Keratinocyte (primary cell): Measurements from ENCODE around the genes CIB2, CTSH and RASGRF1.

GRCh38 chr15:78000640-78001498 is 76.6 kb downstream of the TBC1D2B start:
CAGE:
- cytosol, long polyA minus RNA, result no peak
- cytosol, long polyA plus RNA, result no peak
- long polyA plus RNA, result no peak
- nucleus, long polyA minus RNA, result no peak
- nucleus, long polyA plus RNA, result no peak

DNA sequence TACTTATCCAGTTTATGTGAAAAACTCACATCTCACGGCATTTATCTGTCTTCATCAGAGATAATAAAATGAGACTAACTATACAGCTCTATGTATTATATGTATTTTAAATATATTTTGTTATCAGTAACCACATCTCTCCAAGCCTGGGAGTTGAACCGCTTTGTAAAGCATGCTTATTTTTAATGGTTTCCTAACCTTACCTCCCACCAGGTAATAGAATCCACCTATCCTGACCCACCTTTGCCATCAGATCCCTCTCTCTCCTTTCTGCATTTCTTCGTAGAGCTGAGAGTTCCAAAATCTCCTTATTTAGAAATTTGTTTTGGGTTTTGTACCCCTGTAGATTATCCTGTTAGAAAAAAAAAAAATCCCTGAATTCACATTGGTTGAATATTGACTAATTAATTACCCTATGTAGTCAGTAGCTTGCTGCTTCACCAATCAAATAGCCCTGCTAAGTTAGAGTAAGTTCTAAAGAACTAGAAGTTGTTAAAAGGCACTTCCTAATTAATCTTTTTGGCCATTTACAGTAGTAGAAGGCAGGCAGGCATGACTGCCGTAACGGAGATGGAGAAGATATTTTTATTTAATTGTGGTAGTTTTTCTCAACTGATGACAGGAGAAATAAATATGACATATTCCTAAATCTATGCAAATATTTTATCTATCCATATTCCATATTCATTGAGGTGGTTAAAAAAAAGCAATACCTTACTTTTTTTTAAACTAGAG is 59.7 kb downstream of the TBC1D2B start:
CAGE:
- cytosol, long polyA minus RNA, result no peak
- cytosol, long polyA plus RNA, result no peak
- long polyA plus RNA, result no peak
- nucleus, long polyA minus RNA, result no peak
- nucleus, long polyA plus RNA, result no peak

GRCh38 chr15:78035399-78035796 is 42.1 kb downstream of the TBC1D2B start:
CAGE:
- cytosol, long polyA minus RNA, result no peak
- cytosol, long polyA plus RNA, result no peak
- long polyA plus RNA, result no peak
- nucleus, long polyA minus RNA, result no peak
- nucleus, long polyA plus RNA, result no peak

DNA sequence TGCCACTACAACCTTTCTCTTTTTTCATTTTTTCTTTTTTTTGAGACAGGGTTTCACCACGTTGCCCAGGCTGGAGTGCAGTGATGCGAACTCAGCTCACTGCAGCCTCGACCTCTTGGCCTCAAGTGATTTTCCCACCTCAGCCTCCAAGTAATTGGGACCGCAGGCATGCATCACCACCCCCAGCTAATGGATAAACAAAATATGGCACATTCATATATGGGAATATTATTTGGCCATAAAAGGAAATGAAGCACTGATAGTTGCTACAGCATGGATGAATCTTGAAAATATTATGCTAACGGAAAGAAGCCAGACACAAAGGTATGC is 34.2 kb downstream of the TBC1D2B start:
CAGE:
- cytosol, long polyA minus RNA, result no peak
- cytosol, long polyA plus RNA, result no peak
- long polyA plus RNA, result no peak
- nucleus, long polyA minus RNA, result no peak
- nucleus, long polyA plus RNA, result no peak

DNA sequence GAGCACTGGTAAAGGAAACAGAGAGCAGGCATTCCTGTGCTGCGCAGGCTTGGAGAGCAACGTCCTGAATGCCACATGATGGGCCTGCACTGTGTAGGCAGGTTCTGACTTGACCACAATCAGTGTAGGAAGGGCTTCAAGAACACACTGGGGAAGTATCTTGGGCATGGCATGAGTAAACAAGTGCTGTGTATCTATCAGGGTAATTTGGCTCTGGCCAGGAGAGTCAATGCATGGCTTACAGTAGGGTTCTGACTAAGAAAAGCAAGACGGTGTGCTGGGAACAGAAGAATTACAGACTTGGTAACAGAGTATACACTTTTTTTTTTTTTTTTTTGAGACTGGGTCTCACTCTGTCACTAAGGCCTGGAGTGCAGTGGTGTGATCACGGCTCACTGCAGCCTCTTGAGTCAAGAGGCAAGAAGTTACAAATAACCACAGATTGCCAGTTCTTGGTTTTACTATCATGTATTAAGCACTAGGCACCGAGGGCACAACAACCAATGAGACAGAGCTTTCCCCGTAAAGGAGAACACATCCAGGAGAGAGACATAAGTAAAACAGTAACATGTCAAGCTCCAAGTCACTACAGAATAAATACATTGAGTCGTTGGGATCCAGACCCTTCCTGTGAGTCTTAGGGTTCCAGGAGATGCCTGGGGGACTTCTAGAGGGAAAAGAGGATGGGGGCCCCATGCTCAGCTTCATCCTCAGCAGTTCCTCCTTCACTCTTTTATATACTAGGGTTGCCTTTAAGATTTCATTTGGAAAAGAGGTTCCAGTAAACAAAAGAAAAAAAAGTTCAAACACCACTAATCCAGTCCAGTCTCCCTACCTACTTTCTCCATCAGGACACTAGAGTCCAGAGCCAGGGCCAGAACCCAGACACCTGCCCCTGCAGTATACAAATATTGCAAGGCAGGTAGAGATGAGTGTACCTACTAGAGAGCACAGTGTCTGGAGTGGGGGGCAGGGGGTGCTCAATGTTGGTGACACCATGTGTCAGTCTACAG is 30.4 kb downstream of the TBC1D2B start:
CAGE:
- cytosol, long polyA minus RNA, result no peak
- cytosol, long polyA plus RNA, result no peak
- long polyA plus RNA, result no peak
- nucleus, long polyA minus RNA, result no peak
- nucleus, long polyA plus RNA, result no peak

DNA sequence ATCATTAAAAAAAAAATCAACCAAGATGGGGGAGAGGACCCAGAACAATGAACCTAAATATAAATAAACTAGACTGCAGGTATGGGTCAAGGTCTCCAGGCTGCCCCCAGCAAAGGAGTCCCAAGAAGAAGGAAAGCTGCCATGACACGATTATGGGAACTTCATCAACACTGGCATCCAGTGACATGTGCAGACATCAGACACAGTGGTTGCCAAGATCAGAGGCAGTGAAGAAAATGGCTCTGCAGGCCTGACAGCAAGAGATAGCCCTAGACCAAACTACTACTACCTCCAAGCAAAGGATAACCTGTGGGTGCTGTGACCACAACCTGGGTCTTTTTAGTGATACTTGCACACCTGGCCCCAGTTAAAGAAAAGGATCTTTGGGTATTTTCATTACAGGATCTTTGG is 22.2 kb downstream of the TBC1D2B start:
CAGE:
- cytosol, long polyA minus RNA, result no peak
- cytosol, long polyA plus RNA, result no peak
- long polyA plus RNA, result no peak
- nucleus, long polyA minus RNA, result no peak
- nucleus, long polyA plus RNA, result no peak

DNA sequence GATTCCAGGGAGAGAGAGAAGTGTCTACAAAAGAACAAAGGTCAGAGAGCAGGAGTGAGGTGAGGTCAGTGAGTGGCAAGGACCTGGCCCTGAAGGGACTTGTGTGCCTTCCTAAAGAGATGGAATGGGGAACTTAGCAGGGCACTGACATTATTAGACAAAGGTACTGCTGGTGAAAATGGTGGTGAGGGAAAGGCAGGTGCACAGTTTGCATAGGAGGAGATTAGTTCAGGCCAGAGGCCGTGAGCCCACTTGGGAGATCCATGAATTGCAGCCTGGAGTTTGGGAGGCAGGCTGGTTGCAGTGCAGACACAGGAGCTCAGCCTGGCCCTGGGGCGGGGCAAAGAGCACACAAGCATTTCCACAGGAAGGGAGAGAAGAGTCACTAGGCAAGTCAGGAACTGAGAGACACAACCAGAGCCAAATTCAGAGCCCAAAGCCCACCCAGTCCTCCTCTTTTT is 21.2 kb downstream of the TBC1D2B start:
CAGE:
- cytosol, long polyA minus RNA, result no peak
- cytosol, long polyA plus RNA, result no peak
- long polyA plus RNA, result no peak
- nucleus, long polyA minus RNA, result no peak
- nucleus, long polyA plus RNA, result no peak

CAGE:
- cytosol, long polyA minus RNA, result no peak
- cytosol, long polyA plus RNA, result no peak
- long polyA plus RNA, result no peak
- nucleus, long polyA minus RNA, result no peak
- nucleus, long polyA plus RNA, result no peak
These were observed 13.6 kb downstream of the TBC1D2B start for GRCh38 chr15:78063777-78064472.

DNA sequence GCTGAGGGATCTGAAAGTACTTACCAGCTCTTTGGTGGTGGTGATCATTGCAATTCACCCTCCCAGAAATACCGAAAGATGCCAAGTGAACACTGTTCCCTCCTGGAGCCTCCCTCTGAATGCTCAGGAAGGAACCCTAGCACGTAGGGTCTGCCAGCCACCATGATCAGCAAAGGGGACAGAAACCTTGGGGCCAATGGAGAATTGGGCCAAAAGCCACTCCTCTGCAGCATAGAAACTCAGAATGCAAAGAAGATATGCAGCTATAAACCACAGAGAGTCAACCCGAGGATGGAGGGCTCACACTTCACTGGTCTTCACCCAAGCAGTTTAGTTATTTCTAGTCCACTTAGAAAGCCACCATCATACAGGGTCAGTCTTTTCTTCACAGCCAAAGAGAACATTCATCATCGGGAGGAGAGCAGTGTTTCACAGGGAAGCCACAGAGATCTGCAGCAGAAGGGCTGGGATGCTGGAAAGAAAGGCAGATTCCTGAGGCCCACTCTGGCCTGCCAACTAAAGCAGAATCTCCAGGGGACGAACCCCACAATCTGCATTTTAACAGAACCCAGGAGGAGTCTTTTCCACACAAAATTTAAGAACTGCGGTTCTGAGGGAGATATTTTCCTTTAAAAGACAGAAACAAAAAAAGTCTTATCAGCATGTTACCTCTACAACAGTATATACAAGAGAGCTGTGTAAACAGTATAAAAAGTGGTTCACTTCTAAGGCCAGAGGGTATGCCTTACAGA is 11.3 kb downstream of the TBC1D2B start:
CAGE:
- cytosol, long polyA minus RNA, result no peak
- cytosol, long polyA plus RNA, result no peak
- long polyA plus RNA, result no peak
- nucleus, long polyA minus RNA, result no peak
- nucleus, long polyA plus RNA, result no peak

CAGE:
- cytosol, long polyA minus RNA, result no peak
- cytosol, long polyA plus RNA, result no peak
- long polyA plus RNA, result no peak
- nucleus, long polyA minus RNA, result no peak
- nucleus, long polyA plus RNA, result no peak
These were observed at the start of gene CIB2 for GRCh38 chr15:78130834-78132147. Gene CIB2 (minus strand): TSS chr15:78131445.

CAGE:
- cytosol, long polyA minus RNA, result no peak
- cytosol, long polyA plus RNA, result no peak
- long polyA plus RNA, result no peak
- nucleus, long polyA minus RNA, result no peak
- nucleus, long polyA plus RNA, result no peak
These were observed 405 bp downstream of the HYKK start for GRCh38 chr15:78507794-78508169.

CAGE:
- cytosol, long polyA minus RNA, result no peak
- cytosol, long polyA plus RNA, result no peak
- long polyA plus RNA, result no peak
- nucleus, long polyA minus RNA, result no peak
- nucleus, long polyA plus RNA, result no peak
These were observed 1.3 kb downstream of the PSMA4 start for GRCh38 chr15:78541480-78541986.

CAGE:
- cytosol, long polyA minus RNA, result no peak
- cytosol, long polyA plus RNA, result no peak
- long polyA plus RNA, result no peak
- nucleus, long polyA minus RNA, result no peak
- nucleus, long polyA plus RNA, result no peak
These were observed 54.2 kb downstream of the ADAMTS7 start for GRCh38 chr15:78756966-78757593.

DNA sequence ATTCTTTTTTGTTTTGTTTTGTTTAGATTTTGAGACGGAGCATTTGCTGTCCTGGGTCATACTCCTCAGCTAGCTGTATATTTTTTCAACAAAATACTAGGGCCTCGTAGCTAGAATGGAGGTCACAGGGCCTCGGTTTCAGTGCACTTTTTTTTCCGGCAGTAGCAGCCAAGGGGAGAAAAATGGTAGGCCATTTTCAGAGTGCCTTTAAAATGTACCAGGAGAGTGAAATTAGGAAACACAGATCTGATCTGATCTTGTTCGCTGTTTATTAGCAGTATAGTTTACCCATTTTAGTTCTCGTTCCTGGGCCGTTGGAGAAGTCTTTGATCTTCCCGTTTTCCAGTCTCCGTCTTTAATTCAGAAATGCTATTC is 3.7 kb downstream of the MORF4L1 start:
CAGE:
- cytosol, long polyA minus RNA, result no peak
- cytosol, long polyA plus RNA, result no peak
- long polyA plus RNA, result no peak
- nucleus, long polyA minus RNA, result no peak
- nucleus, long polyA plus RNA, result no peak

GRCh38 chr15:78909855-78910426 is 34.9 kb downstream of the CTSH start:
CAGE:
- cytosol, long polyA minus RNA, result no peak
- cytosol, long polyA plus RNA, result no peak
- long polyA plus RNA, result no peak
- nucleus, long polyA minus RNA, result no peak
- nucleus, long polyA plus RNA, result no peak

DNA sequence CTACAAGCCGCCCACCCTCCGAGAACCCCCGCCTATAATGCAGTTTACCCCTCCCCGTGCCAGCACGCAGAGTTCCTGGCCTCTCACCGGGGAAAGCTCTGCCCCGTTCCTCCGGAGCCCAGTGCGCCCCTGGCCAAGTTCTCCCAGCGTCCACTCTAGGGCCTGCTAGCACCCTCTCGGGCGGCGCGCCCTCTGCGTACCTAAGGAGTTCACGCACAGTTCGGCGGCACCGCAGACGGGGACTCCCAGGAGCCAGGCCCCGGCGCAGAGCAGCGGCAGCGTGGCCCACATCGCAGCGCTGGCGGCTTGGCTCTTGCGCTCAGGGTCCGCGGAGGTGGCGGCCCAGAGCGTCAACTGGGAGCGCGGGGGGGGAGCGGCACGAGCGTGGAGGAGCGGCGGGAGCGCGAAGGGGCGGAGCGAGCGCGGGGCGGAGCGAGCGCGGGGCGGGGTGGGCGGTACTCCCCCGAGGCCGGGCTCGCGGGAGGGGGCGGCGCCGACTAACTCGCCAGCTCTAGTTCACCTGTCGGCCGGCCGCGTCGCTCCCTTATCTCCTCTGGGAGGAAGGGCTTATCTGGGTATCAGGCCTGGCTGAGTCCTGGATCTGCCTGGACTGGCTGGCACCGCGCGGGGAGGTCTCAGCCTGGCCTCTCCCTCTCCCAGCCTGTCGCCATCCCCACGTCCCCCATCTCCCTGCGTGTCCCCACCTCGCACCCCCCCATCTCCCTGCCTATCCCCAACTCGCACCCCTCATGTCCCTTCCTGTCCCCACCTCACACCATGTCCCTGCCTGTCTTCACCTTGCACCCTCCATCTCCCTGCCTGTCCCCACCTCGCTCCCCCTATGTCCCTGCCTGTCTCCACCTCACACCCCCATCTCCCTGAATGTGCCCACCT is at the start of gene CTSH:
TSS of gene CTSH (minus strand) at position 356 of the 894 bp plus-strand sequence.
CAGE:
- cytosol, long polyA minus RNA, result no peak
- cytosol, long polyA plus RNA, result no peak
- long polyA plus RNA, result no peak
- nucleus, long polyA minus RNA, result no peak
- nucleus, long polyA plus RNA, result no peak

DNA sequence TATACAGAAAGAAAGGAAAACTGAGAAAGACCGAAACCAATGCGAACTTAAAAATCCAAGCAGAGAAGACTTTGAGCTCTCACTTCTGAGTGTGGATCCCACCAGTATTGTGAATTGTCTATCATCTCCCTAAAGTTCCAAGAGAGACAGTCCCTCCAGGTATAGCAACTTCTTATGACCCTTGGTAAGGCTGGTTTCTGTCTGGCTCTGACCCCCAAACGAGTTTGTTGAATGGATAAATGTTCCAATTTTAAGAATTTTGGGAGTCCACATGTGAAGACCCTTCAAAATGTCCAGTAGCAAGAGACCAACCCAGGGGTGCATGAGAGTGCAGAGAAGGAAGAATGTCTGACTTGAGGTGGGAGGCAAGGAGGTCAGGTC is 53.7 kb downstream of the RASGRF1 start:
CAGE:
- cytosol, long polyA minus RNA, result no peak
- cytosol, long polyA plus RNA, result no peak
- long polyA plus RNA, result no peak
- nucleus, long polyA minus RNA, result no peak
- nucleus, long polyA plus RNA, result no peak

GRCh38 chr15:79089755-79090939 is at the start of gene RASGRF1:
Gene RASGRF1 (minus strand): TSS chr15:79090780.
CAGE:
- cytosol, long polyA minus RNA, result no peak
- cytosol, long polyA plus RNA, result no peak
- long polyA plus RNA, result no peak
- nucleus, long polyA minus RNA, result no peak
- nucleus, long polyA plus RNA, result no peak

GRCh38 chr15:79136532-79136731 is 45.9 kb upstream of the RASGRF1 start:
CAGE:
- cytosol, long polyA minus RNA, result no peak
- cytosol, long polyA plus RNA, result no peak
- long polyA plus RNA, result no peak
- nucleus, long polyA minus RNA, result no peak
- nucleus, long polyA plus RNA, result no peak

DNA sequence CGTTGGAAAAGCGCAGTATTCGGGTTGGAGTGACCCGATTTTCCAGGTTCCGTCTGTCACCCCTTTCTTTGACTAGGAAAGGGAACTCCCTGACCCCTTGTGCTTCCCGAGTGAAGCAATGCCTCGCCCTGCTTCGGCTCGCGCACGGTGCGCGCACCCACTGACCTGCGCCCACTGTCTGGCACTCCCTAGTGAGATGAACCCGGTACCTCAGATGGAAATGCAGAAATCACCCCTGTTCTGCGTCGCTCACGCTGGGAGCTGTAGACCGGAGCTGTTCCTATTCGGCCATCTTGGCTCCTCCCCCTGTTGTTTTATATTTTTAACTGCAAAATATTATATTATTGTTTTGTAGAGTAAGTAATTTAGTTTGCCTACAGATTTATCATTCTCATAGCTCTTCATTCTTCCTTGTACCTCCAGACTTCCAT is 59.4 kb downstream of the MINAR1 start:
CAGE:
- cytosol, long polyA minus RNA, result no peak
- cytosol, long polyA plus RNA, result no peak
- long polyA plus RNA, result no peak
- nucleus, long polyA minus RNA, result no peak
- nucleus, long polyA plus RNA, result no peak